Mesenchymal stem cell of Wharton's jelly (primary cell): ENCODE results near the gene GGA3.

DNA sequence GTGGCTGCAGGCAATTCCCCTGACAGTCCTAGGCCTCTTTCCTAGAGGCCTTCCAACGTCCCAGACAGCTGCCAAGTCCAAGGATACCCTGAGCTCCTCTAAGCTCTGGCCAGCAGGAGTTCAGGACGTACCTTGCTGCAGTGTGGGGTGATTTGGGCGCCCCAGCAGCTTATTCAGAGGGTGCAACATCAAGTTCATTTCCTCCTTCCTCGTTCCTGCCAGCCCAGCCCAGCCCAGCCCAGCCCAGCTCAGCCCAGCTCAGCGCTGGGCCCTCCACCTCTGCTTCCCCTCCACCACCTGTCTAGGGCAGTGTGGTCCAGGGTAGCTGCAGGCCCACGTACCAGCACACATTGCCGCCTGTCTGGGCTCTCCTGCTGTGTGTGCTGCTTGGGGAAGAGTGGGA, 246.4 kb upstream of the RPL38 start:
- CAGE, long polyA plus RNA = no peak

GRCh38 chr17:73984859-73985240, 218.6 kb upstream of the RPL38 start:
- CAGE, long polyA plus RNA = no peak

DNA sequence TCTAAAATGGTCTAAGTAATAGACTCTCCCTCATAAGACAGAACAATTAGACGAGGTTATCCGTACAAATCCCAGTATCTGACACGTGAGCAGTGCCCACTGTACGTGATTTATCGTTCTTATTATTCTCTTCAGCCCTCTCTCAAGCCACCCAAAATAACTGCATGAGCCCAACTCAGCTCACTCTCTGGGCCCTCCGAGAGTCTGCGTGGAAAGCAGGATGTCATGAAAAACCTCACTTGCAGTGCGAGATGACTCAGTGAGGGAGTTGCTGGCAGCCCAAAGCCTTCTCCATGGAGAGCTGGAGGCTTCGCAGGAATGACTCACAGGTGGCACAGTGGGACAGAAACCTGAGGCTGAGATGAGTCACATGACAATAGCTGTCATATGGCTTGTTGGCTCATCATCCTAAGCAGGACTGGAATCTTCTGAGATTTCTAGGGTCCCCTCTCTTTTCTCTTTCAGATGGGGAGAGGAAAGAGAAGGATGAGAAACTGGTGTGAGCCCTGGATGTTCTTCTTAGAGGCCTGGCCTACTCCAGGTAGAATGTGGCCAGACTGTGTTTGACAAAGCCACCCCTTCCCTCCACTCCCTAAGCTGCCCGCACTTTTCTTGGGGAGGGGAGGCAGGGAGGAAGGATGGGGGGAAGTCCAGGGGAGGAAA, 160.7 kb upstream of the RPL38 start:
- CAGE, long polyA plus RNA = no peak

DNA sequence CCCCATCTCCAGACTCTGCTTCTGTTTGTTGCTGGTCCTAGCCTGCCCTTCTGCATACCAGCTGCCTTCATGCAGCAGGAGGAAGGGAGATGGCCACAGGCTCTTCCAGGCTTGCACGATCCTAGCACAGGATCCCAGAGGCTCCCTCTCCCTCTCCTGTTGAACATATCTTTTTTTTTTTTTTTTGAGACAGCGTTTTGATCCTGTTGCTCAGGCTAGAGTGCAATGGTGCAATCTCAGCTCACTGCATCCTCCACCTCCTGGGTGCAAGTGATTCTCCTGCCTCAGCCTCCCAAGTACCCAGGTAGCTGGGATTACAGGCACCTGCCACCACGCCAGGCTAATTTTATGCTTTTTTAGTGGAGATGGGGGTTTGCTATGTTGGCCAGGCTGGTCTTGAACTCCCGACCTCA, 25.3 kb upstream of the RPL38 start:
- CAGE, long polyA plus RNA = no peak

DNA sequence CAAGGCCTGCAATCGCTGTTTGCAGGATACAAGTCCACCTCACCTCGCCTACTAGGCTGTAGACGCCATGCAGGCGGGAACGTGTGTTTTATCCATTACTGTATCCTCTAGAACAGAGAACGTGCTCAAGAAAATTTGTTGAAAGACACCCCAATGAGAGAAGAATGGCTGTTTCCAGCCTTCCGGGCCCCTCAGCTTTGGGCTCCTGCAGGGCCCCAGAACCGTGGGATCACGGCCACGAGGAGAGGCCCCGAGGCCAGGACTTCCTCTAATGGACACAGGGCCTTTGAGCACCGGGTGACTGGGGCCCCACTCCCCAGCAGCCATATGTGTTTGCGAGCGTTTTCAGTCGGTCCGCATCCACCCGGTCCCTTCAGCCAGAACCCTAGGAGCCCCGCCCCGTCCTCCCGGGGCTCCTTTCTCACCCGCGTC, 1.4 kb upstream of the TTYH2 start:
- CAGE, long polyA plus RNA = no peak

GRCh38 chr17:74295790-74296213, 21.8 kb downstream of the DNAI2 start:
- CAGE, long polyA plus RNA = no peak

DNA sequence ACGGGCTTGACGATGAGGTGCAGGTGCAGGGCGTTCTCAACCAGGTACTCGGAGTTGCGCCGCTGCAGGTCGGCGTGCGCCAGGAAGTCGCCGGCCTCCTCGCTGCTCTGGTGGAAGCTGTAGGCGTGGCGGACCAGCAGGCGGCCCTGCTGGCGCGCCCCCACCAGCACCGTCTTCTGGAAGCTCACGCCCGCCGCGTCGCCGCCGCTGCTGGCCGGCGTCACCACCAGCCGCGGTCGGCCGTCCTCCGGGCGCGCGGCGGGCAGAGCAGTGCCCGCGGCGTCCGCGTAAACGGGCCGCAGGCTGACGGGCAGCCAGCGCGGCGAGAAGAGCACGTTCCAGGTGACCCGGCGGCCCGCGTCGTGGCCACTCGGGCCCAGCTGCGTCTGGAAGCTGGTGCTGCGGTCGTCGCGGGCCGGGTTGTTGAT, 5.0 kb downstream of the BTBD17 start:
- CAGE, long polyA plus RNA = no peak

DNA sequence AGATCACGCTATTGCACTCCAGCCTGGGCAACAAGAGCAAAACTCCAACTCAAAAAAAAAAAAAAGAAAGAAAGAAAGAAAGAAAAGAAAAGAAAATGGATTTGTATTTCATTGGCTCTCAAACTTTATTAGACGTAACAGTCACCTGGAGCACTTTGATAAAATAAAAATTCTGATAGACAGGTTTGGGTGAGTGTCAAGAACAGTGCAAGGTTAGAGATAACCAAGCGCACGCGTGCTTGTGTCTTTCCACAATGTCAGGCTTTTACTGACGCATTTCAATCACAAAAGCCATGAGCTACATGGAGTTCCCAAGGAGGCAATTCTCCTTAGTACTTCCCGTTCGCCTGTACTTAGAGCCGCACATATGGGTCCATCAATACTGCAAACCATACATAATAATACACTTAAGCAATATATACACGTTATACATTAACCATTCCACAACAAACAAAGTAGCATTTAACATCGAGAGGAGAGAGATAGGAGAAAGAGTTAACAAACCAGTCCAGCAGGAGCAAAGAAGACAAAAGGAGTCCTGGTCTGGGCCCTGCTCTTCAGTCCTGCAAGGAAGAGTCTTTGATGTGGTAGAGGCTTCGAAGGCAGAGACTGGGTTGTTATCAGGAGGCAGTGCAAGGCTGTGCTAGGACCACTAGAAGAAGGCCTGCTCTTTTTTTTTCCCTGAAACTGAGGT, 12.0 kb upstream of the GPRC5C start:
- CAGE, long polyA plus RNA = no peak

GRCh38 chr17:74430061-74430389, 1.9 kb upstream of the GPRC5C start:
- CAGE, long polyA plus RNA = no peak

GRCh38 chr17:74521684-74522241, 9.5 kb downstream of the CD300LB start:
- CAGE, long polyA plus RNA = no peak

DNA sequence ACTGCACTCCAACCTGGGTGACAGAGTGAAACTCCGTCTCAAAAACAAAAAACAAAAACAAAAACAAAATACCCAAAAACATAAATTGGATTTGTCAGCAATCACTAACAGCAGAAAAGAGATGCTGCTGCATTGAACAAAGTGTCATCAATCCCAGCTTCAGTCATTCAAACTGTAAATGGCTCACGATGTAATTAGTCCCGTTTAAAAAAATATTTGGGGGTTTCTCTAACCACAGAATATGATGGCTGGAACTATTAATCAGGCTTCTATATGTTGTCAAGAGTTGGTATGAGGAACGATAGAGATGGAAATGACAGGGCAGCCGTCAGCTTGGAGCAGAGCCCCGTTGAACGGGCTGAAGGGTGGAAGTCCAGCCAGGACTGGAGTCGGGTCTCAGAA, 1.5 kb downstream of the CD300LB start:
- CAGE, long polyA plus RNA = no peak

DNA sequence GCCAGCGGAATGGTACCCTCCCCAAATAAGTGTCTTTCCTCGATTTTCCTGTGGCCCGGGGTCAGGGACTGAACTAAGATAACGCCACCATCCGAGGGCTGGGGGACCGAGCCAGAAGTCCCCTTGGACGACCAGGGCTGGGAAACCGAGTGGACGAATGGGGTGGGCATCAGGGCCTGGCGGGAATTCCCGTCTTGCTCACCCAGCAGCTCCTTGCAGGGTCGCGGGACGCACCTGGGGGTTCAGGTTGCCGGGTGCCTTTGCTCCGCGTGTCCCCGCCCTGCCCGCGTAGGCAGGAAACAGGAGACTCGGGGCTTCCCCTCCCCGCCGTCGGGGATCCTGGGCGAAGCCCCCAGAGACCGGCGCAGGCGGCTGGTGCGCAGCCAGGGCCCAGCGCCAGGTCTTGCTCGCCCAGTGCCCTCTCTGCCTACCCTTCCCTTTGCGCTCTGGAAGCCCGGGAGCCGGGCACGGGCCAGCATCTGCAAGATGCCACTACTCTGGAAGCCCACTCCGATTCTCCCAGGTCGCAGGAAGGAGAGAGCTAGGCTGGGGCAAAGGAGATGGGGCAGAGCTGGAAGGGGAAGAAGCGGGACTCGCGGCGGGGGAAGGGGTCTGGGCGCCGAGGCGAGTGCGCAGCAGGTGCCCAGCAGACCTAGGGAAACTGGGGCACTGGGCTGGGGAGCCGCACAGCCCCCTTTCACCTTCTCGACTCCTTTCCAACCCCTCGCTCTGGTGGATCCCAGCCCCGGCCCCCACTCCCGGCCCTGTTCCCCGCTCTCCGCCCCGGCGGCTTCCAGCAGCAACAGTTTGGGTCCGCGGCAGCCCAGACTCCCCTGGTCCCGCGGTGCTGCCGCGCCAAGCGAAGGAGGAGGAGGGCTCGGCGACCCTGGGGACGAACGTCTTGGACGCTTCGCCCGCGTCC, 823 bp upstream of the GRIN2C start:
- CAGE, long polyA plus RNA = no peak

DNA sequence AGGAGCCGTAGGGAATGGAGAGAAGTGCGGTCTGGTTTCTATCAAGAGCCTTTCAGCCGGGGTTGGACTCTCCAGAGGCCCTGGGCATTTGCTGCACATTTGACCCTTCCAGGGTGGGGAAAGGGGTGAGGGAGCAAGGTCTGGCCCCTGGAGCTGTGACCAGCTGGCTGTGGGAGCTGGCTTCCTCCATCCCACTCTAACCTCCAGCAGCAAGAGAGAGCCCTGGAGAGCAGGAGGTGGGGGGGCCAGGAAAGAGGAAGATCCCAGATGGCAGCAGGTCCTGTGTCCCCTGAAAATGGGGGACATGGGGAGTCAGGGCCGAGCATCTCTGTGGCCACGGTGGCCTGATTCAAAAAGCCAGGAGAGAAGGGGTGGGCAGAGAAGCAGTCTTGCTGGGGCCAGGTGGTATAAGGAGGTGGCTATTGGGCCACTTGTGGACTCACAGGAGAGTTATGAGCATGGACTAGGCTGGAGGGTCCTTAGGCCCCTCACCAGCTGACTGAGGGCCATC, 1.1 kb downstream of the HID1 start:
- CAGE, long polyA plus RNA = no peak

DNA sequence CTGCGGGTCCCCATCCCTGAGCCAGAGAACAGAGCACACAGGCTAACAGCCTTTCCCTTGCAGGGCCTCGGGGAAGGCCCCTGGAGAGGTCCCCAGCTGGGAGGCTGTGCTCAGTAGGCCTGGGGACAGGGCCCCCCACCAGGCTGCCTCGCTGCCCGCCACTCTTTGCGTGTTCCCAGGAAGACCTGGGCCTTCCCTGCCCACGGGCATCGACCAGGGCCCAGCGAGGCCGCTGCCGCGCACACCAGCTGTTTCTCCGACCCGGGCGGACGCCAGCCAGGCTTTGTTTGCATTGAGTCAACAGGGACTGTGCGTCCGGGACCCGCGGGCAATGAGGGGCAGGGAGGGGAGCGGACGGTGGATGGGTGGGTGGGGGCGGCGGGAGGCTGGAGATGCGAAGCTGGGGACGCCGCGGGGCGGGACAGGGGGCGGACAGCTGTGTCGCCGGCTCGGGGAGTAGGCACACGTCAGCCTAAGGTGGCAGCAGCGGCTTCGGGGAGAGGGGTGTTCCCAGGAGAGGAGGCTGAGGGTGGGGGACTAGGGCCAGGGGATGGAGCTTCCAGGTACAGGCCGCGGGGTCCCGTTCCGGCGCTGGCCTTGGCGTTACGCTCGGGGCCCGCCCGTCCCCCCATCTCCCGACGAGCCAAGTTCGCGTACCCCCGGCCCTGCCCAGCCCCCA, 550 bp downstream of the HID1 start:
- CAGE, long polyA plus RNA = no peak

DNA sequence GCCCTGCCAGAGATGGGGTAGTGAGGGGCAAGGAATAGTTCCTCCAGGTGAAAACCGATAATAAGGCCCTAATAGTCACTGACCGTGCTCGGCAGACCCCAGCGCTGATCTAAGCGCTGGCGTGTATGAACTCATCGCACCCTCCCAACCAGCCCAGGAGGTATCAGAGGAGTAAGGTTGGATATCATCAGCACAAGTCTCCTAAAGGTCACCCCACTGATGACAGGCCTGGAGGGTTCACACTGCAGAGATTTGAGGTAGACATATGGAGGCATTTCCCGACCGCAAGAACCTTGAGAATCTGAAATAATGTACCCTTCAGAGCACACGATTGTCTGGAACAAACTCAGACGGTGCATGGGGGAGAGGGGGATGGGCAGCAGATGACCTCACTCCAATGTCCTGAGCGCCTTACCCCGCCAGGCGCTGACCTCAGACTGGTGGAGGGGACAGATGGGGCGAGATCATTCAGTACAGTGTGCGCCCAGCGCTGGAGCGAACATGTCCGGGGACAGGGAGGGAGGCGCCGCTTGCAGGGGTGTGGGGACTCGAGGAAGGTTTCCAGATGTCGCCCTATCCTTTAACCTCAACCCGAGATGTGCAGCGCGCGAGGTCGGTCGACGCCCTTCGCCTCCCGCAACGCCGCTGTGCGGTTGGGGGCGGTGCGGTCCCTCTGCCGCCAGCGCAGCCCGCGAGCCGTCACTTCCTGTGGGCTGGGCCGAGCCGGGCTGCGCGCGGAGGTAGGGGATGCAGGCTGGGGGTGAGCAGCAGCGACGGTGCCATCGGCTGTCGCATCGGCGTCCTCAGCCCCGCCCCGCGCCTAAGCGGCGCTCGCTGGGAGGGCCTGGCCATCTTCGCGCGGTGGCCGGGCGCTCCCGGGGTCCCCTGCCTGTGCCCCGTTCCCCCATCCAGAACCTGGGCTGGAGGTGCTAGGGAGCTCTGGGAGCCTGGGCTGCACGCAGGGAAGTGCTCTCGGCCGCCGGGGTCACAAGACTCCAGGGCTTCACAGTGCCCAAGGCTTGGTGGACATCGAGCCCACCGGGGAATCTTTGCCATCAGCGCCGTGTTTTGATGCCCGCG, 5.4 kb upstream of the CDR2L start:
- CAGE, long polyA plus RNA = no peak

GRCh38 chr17:75012766-75013665, 546 bp downstream of the MRPL58 start:
- CAGE, long polyA plus RNA = no peak

DNA sequence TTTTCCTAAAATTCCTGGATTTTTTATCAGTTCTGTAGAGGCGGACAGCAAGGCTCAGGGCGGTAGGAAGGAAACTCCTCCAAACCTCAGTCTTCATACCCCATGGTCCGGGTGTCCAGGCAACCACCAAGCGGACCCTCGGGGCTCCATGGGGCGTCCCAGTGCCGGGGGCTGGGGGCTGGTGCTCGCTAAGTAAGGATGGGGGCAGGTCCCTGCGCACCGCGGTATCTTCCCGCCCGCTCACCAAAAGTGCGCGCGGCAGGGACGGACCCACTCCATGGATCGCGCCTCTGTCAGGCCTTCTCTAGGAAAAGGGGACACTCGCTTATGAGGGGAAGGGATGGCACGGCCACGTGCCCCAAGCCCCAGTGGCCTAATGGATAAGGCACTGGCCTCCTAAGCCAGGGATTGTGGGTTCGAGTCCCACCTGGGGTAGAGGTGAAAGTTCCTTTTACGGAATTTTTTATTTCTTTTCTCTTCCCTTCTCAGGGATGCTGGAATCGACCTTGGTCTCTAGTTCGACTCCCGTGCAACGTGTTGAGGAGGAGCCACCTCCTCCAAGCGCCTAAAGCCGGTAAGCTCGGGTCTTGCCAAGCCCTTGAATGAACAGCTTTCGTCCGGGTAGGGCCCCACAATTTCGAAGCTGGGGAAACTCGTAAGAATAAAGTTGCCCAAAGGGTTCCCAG, 13.1 kb downstream of the ATP5PD start:
- CAGE, long polyA plus RNA = no peak

- CAGE, long polyA plus RNA = no peak
Measured at GRCh38 chr17:75237485-75238680, 23.5 kb downstream of the GGA3 start.

GRCh38 chr17:75238681-75239567, 22.5 kb downstream of the GGA3 start:
- CAGE, long polyA plus RNA = no peak

GRCh38 chr17:75261448-75261805, at the start of gene GGA3:
GGA3 (minus strand) TSS chr17:75261606.
- CAGE, long polyA plus RNA = no peak